Pulmonary lymph node (tissue), 1 donor: ENCODE results near the gene SERBP1.

GRCh38 chr1:65791336-65791815, 1.3 kb upstream of the PDE4B start:
- PRO-cap, result no peak

GRCh38 chr1:66176083-66176555, 357.8 kb upstream of the SGIP1 start:
- PRO-cap, result no peak

DNA sequence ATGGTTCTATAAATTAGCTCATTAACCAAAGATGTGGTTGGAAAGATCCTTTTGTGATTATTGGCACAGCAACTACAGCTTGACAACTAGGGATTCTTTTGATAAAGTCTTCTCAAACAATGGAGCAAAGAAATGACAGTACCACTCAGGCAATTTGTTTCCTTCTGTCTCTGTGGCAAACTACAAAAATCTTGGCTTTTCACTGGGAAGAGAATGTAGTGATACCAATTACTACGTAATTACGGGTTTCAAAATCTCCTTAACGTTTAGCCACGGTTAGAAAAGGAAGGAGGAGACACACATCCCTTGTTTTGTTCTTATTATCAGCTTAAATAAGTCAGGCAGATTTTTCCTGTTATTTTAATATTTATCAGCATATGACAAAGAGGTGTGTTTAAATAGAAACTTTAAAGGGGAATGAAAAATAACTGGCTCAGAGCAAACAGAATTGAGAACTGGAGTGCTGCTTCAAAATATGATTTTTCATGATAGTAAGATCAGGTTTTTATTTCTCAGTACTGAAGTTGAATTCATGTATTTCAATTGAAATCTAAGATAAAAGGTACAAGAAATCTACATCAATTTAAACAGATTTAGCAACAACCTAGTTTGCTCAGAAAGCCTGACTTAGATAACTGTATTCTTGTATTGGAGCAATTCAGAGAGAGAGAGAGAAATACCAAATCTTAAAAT, 266.3 kb upstream of the SGIP1 start:
- PRO-cap, result no peak

- PRO-cap, result no peak
Observed at GRCh38 chr1:66315711-66316142, 218.2 kb upstream of the SGIP1 start.

DNA sequence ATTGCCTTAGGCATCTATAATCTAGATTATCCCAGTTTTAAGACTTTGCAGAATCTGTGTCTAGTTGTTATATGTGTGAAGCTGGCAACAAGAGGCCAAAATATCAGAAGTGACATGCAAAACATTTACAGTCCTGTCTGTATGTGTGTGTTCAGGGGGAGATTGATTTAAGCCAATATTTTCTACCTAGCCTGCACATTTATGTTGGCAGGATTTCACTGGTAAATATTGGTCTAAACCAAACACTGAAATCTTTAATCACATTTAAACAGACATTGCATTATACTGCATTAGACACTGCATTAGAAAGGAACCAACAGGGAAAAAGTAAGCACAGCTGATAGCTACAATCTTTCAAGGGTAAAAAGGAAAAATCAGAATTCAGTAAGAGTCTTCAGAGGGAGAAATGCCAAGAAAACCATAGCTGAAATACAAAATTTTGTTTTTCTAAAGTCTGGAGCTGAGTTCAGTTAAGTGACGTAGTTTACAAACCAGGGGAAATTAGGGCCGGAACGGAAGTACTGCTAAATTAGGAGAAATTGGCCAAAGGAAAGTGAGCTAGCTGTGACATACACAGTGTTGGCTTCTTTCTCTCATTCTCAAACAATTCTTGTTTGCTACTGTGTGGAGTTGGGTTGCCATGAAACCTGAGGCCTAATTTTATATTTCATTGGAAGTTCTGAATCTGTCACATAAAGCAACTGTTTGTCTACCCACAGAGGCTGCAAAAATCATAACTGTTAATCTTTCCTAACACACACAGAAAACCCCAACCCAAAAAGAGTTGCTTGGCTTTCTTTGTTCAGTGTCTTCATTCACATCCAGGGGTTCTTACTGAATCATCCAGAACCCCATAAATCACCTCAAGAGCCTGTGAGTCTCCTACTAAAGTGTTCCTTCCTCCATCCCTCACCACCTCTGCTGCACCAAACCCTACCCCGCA, 217.3 kb upstream of the SGIP1 start:
- PRO-cap, result unidirectional peak, plus-strand start at position 546 of the sequence

DNA sequence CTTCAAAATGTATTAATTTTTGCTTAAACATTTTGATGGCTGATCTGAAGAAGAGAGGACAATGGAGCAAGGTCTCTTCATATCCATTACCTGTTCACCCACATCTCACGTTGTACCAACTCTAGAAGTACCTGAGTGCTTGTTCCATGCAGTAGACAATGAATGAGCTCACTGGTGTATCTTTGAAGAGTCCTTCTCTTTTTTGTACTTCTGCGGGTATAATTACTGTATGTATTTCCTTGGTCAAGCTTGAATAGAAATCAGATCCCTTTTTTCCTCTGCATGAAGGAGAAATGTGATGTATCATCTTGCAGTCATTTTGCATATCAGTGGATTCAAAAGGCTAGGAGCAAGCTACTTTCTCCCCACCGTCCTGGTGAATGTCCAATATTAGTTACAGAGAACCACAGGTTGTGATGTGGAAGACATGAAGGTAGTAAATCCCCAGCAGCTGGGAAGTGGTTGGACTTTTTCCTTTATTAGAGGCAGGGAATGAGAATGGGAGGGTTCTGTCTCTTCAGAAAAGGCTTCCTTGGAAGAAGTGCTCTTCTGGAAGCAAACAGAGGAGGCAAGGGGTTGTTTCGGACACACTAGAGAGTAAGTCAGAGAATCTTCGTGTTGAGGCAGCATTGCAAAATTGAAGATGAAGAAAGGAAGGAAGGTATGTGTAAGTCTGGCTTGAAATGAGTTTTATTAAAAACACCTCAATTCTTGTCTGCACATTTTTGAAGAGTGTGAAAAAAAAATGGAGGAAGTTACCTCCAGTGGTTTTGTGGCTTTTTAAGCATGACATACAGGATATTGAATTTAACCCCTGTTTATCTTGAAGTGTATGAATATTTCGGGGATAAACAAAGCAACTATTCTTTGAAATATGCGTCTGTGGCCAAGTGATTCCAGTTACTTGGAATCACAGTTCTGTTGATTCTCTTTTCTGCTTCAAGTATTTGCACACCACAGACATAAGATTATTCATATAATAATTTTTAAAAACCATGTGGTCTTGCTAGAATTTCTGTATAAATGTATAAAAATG, 203.5 kb upstream of the SGIP1 start:
- PRO-cap, result bidirectional peak, plus-strand start at position 835 of the sequence, minus-strand start at position 684 of the sequence

DNA sequence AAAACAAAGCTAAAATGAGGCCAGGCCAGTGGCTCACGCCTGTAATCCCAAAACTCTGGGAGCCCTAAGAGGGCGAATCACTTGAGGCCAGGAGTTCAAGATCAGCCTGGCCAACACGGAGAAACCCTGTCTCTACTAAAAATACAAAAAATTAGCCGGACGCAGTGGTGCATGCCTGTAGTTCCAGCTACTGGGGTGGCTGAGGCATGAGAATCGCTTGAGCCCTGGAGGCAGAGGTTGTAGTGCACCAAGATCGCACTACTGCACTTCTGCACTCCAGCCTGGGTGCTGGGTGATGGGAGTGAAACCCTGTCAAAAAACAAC, 191.2 kb upstream of the SGIP1 start:
- PRO-cap, result unidirectional peak, plus-strand start at position 238 of the sequence

DNA sequence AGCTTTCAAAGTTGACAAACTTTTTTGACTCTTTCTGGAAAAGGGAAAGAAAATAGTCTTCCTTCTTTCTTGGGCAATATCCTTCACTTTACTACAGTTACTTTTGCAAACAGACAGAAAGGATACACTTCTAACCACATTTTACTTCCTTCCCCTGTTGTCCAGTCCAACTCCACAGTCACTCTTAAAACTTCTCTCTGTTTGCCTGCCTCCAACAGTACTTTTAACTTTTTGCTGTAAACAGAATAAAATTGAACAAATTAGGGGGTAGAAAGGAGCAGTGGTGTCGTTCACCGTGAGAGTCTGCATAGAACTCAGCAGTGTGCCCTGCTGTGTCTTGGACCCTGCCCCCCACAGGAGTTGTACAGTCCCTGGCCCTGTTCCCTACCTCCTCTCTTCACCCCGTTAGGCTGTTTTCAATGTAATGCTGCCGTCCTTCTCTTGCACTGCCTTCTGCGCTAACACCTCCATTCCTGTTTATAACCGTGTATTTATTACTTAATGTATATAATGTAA, 160.7 kb upstream of the SGIP1 start:
- PRO-cap, result no peak

GRCh38 chr1:66380357-66380765, 153.6 kb upstream of the SGIP1 start:
- PRO-cap, result bidirectional peak, plus-strand start at chr1:66380490, minus-strand start at chr1:66380474; bidirectional peak, plus-strand start at chr1:66380602, minus-strand start at chr1:66380524

- PRO-cap, result no peak
Observed at GRCh38 chr1:66481039-66481708, 52.8 kb upstream of the SGIP1 start.

- PRO-cap, result no peak
Observed at GRCh38 chr1:66555789-66556771, 22.1 kb downstream of the SGIP1 start.

DNA sequence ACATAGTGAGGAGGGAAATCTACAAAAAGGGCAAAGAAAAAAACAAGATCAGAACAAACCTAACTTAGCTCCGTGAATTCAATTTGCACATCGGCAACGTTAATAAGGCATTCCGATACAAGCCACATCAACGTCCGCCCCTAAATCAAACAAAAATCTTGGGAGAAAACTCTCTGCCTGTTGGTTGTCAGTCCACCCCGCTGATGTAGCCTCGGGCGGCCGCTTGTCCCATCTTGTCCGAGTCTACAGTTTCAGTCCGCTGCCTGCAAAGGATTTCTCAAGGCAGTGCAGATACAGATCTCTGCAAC, 1.0 kb downstream of the SLC35D1 start:
- PRO-cap, result no peak

DNA sequence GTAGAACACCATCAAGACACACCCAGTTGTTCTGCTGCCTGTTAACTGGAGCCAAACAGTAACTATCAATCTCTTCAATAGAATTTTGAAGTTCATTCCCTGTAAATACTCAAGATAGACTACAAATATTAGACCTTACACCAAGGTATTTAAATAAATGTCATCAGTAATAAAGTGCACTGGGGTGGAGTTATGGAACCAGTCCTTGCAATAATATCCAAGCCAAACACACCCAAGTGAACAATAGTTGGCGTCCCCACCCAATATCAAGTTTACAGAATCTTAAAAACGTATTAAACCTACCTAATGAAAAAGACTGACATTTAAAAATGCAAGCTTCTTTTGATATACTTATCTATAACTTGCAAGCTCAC, 2.8 kb downstream of the SERBP1 start:
- PRO-cap, result no peak

GRCh38 chr1:67429948-67430983, at the start of gene SERBP1:
Gene SERBP1, minus strand, starts transcription at chr1:67430402.
- PRO-cap, result bidirectional peak, plus-strand start at chr1:67430619, minus-strand start at chr1:67430418; bidirectional peak, plus-strand start at chr1:67430883, minus-strand start at chr1:67430766

- PRO-cap, result no peak
Observed at GRCh38 chr1:67460829-67461422, 30.7 kb upstream of the SERBP1 start.

- PRO-cap, result no peak
Observed at GRCh38 chr1:67558405-67558711, 126.6 kb upstream of the GADD45A start.

DNA sequence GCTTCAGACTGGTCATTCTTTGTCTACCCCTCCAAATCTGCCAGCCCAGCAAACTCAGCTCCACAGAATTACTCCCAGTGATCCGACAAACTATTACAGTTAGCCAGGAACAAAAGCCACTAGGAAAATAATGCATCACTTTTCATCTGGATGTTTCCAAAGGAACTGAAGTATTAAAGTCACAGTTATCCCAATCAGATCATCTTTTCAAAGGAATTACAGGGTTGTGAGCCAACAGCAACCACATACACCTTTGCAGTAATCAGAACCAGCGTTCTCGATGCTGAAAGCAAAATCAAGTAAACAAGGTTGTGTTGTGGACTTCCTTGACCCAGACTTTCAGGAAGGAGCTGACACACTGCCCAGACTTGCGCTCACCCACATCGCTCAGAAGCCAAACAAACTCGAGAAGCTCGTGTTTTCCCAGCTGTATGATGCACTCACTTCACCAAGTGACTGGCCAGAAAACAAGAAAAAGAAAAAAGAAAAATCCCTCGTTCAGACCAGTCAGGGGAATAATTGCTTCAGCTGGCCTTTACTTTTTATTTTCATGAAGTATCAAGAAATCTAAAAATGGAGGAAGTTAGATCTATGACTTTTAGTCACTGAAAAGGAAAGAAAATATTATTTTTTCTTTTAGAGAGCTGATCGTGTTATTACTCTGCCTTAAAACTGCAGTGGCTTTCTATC, 66.3 kb upstream of the GADD45A start:
- PRO-cap, result no peak

DNA sequence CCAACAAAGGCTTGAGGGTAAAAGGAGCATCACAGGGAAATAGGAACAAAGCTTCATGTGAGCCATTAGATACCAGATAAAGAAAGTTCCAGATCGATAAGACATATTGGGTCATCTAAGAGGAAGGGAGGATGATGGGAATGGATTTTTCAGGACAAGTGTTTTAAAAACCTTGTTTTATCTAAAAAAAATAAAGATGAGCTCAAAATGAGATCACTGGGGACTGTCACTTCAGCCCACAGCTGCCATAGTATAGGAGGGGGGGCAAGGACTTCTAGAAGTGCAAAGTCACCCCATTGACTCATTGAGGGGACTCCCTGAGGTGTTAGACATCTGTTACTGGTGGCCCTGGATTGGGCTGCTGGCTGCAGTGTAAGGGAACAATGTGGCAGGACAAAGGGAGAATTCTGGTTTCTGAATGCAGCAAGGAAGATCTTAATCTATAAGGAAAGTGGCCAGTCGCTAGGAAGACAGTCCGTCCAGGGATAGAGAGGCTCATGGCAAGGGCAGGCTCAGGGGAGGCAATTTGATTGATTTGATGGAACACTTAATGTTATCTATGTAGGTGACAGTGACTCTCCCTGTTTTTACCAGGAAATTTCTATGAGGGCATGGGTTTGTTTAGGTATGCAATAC, 38.3 kb upstream of the GADD45A start:
- PRO-cap, result no peak

DNA sequence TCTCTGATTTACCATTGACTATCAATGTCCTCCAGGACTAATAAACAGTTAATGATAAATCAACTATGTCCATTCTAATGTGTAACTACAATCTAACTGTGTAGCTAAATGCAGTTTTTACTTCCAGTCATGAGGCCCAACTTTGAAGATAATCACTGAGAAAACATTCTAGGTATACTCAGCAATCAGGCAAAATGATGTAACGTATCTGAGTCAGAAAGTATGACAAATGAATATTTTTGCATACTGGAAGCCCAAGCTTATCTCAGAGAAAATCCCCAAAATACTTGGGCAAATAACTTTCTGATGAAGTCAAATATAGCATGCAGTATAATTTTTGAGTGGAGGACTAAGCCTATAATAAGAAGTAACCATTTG, 2.5 kb upstream of the GADD45A start:
- PRO-cap, result no peak

GRCh38 chr1:67687595-67688698, 2.9 kb downstream of the GADD45A start:
- PRO-cap, result no peak